ENCODE measurements around a stretch of chr5.

DNA sequence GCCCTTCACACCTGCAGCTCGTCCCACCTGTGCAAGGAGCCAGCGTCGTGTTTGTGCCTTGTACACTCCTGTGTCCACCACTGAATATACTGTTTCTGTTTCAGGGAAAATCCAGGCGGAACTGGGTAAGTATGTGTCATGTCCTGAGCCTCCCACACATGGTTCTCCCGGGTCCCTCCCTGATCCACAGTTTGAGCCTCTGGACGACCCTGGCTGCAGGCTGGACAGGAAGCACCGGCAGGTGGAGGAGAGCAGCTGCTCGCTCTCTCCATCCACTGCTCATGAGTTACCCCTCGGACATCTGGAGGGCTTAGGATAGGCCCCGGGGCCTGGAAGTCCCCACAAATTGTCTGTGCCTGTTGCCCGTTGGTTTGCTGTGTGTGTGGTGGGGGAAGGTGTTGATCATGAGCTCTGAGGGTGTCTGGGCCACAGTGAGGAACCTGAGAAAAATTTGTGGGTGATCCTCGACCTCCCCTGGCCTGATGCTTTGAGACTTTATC lies 40.3 kb upstream of the BTNL3 start:
- PRO-cap, result no peak

DNA sequence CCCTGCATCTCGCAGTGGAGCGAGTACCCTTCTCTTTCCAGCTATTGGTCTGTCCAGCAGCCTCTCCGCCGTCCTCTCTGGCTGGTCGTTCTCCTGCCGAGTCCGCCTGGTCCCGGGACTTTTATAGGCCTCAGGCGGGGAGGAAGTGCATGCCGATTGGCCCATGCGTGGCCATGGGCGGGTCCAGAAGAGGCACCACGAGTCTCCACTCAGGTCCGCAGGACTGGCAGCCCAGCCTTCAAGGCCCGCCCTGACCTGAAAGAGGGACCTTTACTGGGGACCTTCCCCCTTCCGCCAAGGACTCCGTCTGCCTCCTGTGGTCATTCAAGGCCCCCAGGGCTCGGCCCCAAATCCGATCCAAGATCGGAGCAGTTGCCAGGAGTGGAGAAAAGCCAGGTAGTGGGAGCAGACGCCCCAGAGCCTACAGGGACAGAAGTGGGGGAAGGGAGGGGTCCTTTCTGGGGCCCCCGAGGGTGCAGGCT lies 30.0 kb downstream of the BTNL9 start:
- PRO-cap, result unidirectional peak, minus-strand start at position 95 of the sequence

- PRO-cap, result unidirectional peak, minus-strand start at chr5:181160611
Observed at GRCh38 chr5:181160296-181160808, 13.0 kb downstream of the OR2V2 start.

GRCh38 chr5:181183969-181184502 lies 21.0 kb downstream of the TRIM7 start:
- PRO-cap, result bidirectional peak, plus-strand start at chr5:181184344, minus-strand start at chr5:181184235

DNA sequence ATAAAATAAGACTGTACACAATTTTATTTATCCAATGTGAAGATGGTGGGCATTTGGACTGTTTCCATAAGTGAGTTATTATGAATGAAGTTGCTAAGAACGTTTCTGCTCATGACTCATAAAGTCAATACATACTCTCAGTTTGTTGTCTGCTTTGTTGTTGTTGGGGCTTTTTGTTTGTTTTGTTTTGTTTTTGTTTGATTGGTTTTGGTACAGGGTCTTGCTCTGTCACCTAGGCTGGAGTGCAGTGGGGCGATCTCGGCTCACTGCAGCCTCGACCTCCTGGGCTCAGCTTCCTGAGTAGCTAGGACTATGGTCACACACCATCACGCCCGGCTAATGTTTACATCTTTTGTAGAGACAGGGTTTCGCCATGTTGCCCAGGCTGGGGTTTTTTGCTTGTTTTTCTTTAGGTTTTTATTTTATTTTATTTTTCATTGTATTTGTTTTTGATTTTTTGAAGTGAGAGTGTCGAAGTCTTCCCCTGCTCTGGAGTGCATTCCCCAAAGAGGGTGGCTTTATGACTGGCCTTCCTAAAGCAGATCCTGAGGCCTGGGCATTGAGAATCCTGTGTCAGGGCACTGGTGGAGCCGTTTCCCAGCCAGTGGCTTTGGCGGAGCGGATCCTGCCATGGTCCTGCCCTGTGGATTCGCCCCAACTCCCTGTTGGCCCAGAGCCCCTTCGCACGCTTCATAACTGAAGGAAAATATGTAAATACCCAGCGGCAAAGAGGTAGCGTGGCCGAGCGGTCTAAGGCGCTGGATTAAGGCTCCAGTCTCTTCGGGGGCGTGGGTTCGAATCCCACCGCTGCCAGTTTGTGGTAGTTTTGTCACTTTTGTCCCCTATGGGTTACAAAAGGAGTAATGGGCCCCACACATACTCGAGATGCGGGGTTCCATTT lies 17.8 kb downstream of the TRIM7 start:
- PRO-cap, result no peak

DNA sequence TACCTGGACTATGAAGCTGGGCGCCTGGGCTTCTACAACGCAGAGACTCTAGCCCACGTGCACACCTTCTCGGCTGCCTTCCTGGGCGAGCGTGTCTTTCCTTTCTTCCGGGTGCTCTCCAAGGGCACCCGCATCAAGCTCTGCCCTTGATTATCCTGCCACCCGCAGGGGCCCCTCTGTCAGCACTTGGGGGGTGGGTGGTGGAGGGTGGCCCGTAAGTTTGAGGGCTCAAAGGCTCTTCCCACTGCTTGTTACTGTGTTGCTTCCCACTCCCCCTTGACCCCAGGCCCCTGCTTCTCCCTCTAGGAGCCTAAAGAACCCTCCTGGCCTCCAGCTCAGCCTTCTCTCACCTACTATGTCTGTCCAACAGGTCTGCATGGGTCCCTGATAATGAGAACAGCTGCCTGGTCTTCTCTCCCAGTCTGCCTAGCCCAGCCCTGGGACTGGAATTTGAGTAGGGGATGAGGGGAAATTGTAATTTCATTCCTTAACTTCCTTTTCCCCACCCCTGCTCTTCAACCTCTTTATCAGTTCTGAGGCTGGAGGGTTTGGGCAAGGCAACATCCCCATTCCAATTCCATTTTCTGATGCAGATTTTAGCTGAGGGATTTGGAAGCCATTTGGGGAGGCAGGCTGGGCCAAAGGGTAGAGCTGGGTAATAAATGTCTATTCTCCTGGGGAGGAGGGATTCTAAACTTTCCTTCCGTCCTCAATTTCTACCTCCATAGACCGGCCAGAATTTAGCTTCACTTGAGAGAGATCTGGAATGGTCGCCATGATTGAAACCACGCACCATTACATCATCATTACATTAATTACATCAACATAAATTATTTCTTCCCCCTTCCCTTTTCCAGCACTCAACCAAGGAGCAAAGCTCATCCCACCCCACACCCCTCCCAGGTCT lies 8.8 kb downstream of the RACK1 start:
- PRO-cap, result no peak

GRCh38 chr5:181245520-181246013 lies 1.9 kb upstream of the RACK1 start:
- PRO-cap, result no peak

Data from sternocleidomastoid (tissue), 1 donor.